Measurements from ENCODE around the genes HLA-DQA2, HLA-DOA, HLA-DPB1 and HSD17B8.

DNA sequence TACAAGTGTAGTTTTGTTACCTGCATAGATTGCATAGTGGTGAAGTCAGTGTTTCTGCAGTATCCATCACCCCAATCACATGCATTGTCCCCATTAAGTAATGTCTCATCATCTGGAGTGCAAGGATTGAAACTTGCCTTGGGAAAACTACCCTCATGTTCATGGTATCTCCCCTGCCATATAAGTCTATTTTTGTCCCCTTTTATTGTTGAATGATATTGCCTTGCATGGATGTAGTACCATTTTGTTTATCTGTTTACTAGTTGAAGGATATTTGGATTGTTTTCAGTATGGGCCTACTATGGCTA lies 19.8 kb upstream of the HLA-DRB5 start:
- PRO-cap: no peak

DNA sequence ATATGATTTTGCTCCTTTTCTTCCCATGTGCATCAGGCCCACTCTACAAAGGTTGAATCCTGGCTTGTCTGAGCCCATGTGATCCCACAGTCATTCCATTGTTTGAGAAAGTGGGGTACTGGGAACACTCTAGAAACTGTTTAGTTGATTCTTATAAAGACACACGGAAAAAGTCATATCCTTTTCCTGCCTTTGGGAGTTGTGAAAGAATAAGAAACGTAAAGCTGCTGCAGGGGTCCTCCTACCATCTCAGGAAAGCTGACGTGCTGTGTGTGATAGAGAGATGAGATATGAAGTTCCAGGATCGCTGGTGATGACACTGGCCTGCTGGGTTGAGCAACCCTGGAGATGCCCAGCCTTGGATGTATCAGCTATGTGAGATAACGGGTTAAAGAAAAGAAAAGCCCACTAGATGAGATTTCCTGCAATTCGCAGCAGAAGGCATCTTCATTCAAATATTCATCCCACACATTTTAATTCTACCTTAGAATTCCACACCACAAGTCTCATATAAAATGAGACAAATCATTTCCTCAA lies 21.4 kb upstream of the HLA-DRB5 start:
- PRO-cap: no peak

GRCh38 chr6:32578700-32579549 lies 10.7 kb downstream of the HLA-DRB1 start:
- PRO-cap: no peak

DNA sequence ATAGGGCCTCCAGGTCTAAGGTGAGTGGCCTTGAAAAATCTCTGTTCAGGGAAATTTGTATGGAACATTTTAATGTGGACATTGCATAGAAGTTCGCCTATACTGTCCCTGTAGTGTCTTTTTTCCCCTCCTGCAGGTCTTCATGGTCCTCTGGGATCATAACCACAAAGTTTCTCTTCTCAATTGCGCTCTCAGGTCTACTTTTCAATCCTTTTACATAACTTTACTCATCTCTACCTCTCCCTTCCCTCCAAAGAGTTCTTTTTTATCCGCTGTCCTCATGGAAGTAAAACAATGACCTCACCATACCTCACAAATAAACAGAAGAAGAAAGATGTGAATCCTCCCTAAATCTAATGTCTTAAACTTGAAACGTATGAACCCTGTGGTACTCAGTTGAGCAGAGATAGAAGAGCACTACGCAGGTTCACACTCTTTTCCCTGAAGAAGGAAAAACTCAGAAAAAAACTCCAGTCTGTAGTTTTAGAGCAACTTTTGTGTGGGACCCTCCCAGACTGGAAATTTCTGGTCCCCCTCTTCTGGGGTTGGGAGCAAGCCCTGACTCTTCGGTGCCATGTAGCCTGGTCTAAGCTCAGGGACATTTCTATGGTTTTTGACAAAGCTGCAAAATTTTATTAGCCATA lies 12.0 kb upstream of the HLA-DQA1 start:
- PRO-cap: no peak

GRCh38 chr6:32658396-32658907 lies 8.0 kb downstream of the HLA-DQB1 start:
- PRO-cap: no peak

DNA sequence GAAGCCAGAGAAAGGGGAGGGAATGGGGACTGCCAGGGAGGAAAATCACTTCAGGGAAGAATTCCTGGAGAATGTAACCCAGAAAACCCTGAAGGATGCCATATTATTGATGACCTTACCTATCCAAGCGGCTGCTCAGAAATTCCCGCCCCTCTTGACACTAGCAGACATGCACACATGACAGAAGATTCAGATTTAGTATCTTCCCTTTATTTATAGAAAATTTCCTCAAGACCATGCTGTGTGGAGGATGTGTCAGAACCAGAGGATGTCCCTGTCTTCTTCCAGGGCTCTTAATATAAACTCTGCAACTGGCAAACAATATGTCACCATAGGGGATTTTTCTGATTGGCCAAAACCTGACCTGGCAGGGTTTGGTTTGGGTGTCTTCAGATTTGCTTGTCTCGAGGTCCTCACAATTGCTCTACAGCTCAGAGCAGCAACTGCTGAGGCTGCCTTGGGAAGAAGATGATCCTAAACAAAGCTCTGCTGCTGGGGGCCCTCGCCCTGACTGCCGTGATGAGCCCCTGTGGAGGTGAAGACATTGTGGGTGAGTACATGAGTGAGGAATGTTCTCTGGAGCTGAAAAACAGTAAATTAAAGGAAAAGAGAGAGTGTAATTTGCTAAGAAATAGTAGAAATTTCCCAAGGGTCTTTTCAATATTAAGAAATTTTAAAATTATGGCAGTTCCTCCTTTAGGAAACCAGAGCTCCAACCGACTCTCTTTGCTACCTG lies at the start of gene HLA-DQA2:
Gene HLA-DQA2 (plus strand): TSS at position 416 of the 736 bp plus-strand sequence.
- PRO-cap: no peak

DNA sequence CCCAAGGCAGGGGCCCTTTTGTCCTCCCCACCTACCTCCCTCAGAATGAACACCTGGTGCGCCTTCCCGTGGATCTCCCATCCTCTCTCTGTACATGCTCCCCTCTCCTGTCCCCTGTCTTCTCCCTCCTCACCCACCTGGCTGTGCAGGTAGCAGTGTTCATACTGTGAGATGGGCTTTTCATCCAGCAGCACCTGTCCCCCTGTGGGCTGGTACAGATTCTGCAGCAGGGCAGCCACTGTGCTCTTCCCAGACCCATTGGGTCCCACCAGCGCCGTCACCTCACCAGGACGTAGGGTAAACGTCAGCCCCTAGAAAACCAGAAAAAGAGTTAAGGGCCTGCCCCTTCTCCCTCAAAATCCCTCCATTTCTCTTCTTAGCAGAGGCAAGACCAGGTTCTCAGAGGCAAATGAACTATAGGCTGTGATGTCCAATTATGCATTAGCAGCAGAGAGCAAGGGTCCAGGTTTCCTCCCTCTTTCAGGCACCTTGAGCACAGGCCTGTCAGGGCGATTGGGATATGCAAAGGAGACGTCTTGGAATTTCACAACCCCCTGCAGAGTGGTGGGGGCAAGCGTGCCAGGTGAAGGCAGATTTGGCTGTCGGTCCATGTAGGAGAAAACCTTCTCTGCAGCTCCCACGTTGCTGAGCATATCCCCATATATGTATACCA lies 8.3 kb downstream of the TAP2 start:
- PRO-cap: no peak

DNA sequence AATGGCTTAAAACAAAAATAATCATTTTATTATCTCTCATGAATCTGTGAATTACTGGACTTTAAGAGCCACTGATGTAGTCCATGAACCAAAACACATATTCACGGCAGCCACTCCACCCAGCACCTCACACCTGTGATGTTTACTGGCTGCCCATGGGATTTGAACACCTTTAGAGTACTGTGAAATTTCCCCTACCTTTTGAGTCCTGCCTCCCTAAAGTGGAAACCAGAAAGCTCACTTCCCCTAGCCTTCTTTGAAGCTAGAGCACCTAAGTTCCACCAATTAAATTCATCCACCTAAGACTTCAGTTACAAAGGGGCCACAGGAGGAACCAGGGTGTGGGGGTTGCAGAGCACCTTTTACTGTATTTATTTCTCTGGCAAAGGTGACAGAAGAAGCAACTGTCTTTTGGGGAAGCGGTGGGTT lies 12.9 kb downstream of the PSMB9 start:
- PRO-cap: no peak

GRCh38 chr6:32970543-32971294 lies 2.3 kb downstream of the BRD2 start:
- PRO-cap: bidirectional peak, plus-strand start at chr6:32970952, minus-strand start at chr6:32970737

- PRO-cap: bidirectional peak, plus-strand start at chr6:32972202, minus-strand start at chr6:32971963; unidirectional peak, plus-strand start at chr6:32972442
Measured at GRCh38 chr6:32972109-32972783, 3.9 kb downstream of the BRD2 start.

- PRO-cap: no peak
Measured at GRCh38 chr6:32977613-32978418, 9.4 kb downstream of the BRD2 start.

DNA sequence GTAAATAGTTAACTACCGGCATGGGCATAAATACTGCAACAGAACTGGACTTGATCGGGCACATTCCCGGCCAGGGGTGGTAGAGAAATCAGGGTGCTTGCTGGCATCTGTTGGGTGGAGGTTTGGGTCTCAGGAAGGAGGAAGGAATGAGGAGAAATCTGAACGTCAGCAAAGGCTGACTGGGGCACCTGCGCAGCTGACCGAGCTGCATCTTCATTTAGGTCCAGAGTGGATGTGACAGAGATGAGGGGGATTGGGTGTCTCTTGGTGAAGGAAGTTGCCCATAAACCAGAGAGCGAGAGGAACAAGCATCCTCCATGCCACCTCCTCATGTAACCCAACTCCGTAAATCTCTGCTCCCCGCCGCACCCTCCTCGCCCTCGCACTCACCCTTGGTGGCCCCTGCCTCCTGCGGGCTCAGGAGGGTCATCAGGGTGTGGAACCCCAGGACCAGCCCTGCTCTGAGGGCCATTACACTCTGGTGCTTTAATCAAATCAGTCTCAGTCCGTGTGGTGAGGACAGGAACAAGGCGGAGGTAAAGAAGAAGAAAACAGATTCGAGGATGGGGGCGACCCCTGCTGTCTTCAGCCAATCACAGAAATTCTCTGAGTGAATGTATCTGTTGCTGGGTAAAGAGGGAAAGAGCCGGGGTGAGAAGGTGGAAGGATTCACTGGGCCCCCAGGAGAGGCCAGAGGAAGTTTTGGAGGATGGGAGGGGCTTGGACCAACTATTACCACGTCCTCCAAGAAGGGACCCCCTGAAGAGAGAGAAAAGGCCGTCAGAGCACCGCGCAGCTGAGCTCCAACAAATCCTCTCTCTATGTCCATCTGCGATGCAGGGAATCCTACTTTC lies at the start of gene HLA-DOA:
Gene HLA-DOA (minus strand): TSS at position 527 of the 854 bp plus-strand sequence.
- PRO-cap: no peak

DNA sequence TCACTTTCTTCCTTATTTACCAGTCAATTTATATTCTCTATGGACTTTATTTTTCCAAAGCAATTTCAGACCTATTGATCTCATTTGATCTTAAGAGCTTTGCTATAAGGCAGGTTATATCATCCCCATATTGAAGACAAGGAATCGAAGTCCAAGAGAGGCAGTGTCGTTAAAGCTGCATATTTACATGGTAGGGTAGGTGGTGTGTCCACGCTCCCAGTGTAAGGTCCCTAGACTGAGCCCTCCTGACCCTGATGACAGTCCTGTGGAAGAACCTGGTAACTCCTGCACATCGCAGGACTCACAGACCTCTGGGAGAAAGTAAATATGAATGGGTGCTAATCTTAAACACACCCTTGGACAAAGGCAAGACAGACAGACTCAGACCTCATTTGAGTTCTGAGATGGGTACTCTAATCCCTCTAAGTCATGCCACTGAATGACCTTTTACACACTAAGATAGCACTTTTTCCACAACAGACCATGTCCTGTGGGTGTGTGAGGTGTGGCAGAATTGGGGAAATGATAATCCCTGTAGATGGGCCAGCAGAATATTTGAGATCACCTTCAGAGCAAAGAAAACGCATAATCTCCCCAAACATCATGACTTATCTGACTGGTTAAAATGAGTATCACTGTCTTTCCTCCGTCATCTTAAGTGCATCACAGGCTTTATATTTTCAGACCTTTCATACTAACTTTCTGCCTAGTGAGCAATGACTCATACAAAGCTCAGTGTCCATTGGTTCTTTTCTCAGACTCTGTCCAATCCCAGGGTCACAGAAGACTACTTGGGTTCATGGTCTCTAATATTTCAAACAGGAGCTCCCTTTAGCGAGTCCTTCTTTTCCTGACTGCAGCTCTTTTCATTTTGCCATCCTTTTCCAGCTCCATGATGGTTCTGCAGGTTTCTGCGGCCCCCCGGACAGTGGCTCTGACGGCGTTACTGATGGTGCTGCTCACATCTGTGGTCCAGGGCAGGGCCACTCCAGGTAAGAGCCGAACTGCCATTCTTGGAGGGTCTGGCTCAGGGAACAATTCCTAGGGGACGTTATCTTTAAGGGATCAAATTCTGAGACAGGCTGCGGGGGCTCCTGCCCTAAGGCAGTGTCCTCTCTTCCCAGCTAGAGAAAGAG lies at the start of gene HLA-DPB1:
Gene HLA-DPB1 (plus strand): TSS at position 841 of the 1,136 bp plus-strand sequence.
- PRO-cap: bidirectional peak, plus-strand start at position 839 of the sequence, minus-strand start at position 656 of the sequence

DNA sequence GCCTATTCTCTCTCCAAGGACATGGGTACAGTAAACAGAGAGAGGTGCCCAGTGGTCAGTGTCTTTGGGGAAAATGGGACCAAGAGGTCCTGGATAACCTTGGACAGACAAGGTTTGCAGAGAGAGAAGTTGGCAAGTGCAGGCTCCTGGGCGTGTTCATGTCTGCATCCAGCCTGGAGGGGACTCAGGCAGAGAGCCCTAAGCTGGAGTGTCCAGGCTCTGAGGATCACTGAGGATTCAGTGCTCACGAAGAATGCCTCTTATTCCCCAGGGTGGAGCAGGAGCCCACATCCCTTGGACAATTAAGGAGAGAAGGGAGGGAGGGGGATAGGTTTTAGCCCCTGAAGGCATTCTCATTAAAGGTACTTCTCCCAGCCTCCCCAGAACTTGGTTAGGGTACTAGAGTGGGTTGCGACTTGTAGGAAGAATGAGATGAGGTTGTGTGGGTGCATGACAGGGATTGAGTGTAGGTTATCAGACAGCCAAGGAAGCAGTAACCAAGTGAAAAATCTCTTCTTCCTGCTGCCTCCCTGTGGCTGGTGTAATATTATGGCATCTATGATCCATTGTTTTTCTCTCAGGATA lies 623 bp downstream of the HLA-DPB1 start:
- PRO-cap: no peak

- PRO-cap: no peak
Measured at GRCh38 chr6:33121644-33121998, 45.8 kb downstream of the HLA-DPB1 start.

DNA sequence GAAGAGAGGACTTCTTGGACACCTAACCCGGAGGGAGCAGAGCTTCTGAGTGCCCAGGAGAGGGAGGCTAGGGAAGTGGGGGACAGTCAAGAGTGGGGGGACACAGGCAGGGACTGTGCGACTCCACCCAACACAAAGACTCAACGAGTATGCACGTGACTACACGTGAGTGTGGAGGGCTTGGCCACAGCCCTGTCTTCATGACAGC lies 30.3 kb downstream of the COL11A2 start:
- PRO-cap: no peak

DNA sequence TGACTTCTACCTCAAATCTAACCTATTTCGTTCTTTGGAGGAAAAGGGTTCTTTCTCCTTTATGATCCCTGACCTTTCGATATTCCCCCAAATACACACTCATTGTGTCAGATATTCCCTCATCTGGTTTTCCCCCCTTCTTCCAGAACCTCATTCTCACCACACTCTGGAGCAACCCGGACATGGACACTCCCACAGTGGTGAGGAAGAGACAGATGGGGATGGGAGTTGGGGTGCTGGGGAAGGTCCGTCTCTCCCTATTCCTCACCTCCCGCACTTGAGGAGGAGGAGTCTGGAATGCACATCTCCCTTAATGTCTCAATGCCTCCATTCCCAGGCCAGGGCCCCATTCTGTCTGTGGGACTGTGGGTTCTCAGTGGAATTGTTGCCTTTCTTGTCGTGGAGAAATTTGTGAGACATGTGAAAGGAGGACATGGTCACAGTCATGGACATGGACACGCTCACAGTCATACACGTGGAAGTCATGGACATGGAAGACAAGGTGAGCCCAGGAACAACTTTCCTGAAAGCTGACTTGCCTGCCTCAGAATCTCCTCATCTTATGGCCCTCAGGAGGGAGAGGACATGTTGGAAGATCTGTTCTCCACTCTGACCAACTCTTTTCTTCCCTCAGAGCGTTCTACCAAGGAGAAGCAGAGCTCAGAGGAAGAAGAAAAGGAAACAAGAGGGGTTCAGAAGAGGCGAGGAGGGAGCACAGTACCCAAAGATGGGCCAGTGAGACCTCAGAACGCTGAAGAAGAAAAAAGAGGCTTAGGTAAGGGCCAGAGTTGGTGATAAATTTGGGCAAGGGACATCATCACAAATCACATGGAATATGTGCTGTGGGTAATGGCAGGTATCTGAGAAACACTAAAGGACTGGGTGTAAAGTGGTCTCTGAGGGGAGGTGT lies 1.5 kb downstream of the SLC39A7 start:
- PRO-cap: no peak

DNA sequence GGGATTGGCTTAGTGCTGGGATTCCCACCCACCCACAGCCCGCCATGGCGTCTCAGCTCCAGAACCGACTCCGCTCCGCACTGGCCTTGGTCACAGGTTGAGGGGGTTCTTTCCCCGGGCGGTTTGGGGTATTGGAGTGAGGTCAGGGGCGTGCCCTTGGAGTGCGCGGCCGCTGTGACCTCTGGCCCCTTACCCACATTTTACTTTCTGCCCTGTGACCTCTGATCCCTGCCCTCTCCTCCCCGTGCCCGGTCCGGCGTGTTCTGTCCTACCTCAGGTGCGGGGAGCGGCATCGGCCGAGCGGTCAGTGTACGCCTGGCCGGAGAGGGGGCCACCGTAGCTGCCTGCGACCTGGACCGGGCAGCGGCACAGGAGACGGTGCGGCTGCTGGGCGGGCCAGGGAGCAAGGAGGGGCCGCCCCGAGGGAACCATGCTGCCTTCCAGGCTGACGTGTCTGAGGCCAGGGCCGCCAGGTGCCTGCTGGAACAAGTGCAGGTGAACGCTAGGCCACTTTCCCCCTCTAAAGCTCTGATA lies at the start of gene HSD17B8:
Gene HSD17B8 (plus strand): TSS at position 31 of the 534 bp plus-strand sequence.
- PRO-cap: unidirectional peak, plus-strand start at position 61 of the sequence

DNA sequence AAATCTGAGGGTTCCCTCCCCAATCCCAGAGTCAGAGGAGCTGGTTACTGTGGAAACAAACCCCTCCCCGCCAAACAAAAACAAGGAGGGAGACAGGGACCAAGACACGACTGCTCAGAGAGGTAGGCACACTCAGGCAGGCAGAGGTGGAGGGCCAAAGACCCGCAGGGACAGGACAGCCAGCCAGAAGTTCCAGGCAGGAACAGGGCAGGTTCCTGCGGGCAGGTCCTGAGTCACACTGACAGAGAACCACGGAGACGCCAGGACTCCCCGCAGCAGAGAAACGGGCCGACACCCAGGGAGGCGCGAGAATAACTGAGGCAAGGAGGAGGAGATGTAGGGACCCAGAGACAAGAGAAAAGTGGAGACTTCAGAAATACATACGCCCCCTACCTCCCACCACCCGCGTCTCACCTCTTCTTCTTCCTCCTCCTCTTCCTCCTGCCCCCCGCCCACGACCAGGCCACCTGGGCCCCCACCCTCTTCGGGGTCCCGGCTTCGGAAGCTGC lies 647 bp downstream of the RGL2 start:
- PRO-cap: unidirectional peak, plus-strand start at position 83 of the sequence; unidirectional peak, plus-strand start at position 107 of the sequence; bidirectional peak, plus-strand start at position 278 of the sequence, minus-strand start at position 240 of the sequence

DNA sequence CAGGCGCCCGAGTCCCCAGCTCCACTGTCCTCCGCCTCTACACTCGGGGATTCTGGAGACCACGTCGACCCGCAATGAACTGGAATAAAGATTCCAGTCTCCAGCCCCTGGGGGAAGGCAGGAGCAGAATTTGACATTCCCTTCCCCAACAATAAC lies 258 bp upstream of the RGL2 start:
- PRO-cap: no peak

All from pulmonary artery (tissue), 1 donor.